ENCODE measurements around a stretch of chr18.

DNA sequence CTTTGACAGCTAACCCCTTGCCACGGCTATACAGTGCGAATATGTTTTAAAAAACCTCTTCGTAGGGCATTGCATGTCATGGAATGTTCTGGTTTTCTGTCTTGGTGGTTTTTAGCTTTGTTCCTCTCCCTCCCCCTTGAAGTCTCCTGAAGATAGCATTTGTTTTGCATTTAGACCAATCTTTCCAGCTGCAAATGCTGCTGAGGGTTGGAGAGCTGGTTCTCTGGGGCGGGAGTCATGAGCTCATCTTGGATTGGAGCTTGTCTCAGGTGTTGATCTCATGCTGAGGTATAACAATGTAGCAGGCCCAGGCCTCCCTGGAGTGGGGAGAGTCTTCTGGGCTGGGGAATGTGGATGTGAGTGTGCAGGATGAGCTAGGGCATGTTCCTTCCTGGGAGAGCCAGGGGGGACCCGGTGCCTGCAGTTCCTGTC is 2.5 kb downstream of the ZNF532 start:
- CAGE, long polyA plus RNA = no peak
- RRBS = 21% methylated on average over 1 of the region's 5 CpGs

DNA sequence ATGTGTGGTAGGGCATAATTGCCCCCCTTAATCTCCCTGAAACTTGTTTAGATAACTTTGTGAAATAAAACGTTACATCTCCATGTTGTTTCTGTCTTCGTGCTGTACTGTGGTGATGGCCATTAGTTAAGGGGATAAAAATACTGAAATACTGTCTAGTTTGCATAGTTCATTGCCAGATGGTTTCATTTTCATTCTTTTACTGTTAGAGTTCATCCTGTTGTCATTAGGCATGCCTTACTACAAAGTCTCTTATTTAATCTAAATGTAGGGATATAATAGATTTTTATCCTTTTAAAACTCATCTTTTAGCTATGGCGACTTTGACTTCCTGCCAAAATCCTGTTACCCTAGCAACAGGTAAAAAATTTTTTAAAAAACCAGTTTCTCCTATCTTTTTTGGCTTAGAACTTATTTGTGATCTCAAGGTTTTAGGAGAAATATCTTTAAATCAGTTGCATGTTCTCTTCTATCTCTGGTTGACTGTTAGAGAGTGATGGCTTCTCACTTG is 99.3 kb downstream of the ZNF532 start:
- CAGE, long polyA plus RNA = no peak
- RRBS = no CpG with 5 or more reads among the region's 3 CpGs

DNA sequence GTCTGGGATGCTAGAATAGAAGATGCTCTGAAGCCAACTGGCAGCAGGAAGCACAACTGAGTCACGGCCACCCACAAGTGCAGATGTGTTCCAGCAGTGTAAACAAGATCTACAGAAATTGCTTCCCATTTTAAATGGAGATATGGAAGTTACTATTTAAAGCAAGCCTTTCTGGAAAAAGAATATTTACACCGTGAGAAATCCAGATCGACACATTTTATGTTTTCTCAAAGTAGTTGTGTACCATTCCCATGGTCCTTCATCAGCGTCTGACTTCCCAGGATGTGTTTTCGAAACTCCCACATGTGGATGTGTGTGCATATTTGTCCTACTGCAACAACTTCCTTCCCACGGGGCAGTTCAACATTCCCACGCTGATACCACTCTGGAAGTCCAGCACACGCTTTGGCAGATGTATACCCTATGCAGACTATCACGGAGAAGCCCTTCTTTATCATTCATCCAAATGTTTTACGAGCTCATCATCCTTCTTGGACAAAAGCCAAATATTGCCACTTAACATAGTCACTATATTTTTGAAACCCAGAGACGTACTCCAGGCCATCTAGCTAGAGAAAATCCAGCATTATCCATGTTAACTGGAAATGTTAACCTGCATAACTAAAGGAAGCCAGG is 131.3 kb downstream of the ZNF532 start:
- CAGE, long polyA plus RNA = no peak
- RRBS = no CpG with 5 or more reads among the region's 11 CpGs

DNA sequence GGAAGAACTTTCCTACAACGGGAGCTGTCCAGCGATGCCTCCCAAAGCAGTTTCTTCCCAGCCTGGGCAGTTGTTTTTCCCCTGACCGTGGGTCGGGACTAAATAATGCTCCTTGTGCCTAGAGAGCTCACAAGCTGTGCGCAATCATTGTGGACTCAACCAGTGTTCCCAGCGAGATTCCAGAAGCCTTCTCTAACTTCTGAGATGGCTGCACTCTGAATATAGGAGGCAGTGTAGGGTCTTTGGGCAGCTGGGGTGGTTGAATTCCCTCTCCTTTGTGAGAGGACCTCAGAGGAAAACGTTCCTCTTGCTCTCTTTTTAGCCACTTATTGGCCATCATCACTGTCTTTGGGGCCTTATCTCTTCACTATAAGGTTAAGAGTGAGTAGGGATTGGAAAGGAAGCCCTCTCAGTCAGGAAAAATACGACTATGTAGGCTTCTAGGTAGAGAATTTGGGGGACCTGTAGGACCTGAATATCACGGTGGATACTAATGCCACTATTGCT is 828 bp downstream of the SEC11C start:
- CAGE, long polyA plus RNA = no peak
- RRBS = no CpG with 5 or more reads among the region's 9 CpGs

GRCh38 chr18:59141526-59142297 is 2.0 kb downstream of the SEC11C start:
- CAGE, long polyA plus RNA = no peak
- RRBS = no CpG with 5 or more reads among the region's 3 CpGs

GRCh38 chr18:59469400-59469889 is 110.4 kb upstream of the LMAN1 start:
- CAGE, long polyA plus RNA = no peak
- RRBS = no CpG with 5 or more reads among the region's 13 CpGs

GRCh38 chr18:59629710-59630085 is 67.5 kb downstream of the CCBE1 start:
- CAGE, long polyA plus RNA = no peak
- RRBS = no CpG with 5 or more reads among the region's 6 CpGs

DNA sequence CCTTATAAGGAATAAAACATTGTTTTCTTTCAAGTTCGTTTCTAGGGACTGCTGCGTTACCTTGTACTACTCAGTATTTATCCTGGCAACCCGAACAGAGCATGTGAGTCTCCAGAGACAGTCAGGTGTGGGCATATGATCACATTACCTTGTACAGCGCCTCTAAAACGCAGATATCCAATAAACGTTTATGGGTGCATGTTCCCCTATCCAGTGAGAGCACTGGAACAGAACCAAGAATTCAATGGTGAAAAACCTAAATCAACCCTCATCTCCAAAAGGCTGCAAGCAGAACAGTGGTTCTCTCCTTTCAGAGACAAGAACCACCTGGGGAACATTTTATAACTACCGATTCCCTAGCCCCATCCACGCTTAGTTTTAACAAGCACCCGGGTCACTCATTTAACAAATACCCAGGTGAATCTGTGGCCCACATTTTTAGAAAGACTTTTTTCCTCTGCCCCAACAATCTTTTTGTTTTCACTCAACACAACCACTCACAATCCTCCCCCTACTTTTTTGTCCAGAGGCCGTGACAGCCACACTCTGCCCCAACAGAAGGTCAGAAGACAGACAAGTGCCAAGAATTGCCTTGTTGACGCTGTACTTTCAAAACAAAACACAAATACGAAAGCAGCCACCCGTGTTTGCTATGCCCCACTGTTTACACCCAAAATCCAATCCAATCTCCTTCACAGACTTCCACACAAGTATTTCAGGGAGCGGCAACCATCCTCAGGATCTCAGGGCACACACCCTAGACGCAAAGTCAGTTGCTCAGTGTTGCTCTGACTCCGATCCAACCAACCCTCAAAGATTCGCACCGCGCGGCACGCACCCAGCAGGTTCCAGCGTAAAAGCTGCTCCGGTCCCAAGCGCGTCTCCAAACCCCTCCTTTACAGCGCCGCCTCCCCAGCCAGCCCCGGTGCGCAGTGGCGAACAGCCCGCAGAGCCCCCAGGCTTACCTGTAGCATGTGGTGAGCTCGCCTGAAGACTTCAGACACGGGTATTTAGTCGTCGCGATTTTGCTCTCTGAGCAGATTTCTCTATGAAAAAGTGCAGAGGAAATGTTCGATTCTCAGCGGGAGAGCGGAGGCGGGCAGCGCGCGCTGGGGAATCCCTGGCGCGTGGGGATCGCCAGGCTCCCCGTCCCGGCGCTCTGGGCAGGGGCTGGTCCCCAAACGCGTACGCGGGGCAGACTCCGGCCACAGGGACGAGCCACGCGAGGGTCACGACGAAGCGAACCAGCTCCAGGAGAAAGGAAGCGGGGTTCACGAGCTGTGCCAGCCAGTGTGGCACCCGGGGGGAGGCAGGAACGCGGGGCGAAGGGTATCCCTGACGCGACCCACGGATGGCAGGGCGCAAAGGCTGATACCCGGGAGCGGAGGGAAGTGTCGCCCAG is 1.1 kb downstream of the CCBE1 start:
- CAGE, long polyA plus RNA = no peak
- RRBS = 2% methylated on average over 28 of the region's 73 CpGs

DNA sequence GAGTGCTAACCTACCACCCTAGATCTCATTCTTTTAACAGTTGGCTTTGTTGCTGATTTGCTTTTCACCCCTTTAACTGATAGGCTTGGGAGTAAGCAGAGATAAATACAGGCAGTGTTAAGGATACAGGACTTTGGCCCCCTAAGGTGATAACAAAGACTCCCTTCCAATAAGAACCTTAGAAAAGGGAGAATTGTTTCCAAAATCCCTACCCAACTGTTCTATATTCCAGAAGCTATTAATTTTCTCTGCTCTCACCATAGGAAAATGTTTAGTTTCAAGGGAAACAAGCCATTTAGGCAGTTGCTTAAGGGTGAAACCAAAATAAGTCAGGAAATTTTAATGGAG is 238.9 kb downstream of the RNF152 start:
- CAGE, long polyA plus RNA = no peak

DNA sequence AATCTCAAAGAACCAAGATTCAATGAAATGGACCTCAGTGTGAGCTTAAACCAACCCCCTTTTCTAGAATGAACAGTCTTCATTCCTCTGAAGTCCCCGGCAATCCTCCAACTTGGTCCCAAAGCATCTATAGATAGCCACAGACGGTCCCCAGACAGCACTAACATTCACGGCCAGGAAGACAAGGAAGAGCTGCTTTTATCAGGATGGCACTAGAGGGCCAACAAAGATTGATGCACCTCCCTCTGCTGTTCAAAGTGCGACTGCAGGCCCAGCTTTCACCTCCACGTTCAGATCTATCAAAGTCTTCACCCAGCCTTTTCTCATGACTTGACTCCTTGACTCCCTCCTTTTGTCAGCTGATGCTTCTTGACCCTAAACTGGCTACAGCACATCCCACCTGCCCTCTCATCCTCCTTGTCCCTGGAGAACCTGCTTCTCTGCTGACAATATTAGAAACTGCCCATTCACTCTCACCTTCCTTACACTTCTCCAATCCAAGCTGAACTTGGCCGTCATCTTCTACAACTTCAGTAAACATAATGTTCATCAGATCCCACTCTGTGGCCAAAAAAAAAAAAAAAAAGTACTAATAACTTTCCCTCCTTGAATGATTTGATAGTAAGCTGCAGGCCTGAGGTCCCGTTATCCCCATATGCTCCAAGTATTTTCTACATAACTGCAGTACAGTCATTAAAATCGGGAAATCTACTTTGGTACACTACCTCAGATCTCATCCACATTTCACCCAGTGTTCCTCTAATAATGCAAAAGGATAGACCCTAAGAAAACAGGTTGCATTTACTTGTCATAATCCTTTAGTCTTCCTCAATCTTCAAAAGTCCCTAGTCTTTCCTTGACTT is 54.1 kb downstream of the RNF152 start:
- CAGE, long polyA plus RNA = no peak
- RRBS = no CpG with 5 or more reads among the region's 8 CpGs

DNA sequence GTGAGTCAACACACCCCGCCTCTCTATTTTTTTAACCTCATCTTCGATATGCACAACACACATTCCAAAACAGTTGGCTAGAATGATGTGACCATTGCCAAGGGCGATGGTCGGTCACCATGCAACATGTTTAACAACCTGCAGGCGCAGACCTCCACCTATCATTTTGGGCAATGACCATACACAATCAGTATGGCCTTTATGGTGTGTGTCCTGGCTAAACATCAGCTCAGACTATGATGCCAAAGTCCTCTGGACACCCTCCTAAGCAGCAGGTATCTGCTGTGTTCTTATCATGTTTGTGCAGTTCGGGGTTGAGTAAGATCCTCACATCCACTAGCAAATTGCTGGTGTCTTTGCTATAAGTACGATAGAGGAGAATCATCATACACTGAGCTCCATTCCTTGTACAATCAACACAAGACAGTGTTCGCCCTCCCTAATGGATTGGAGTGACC is 7.8 kb upstream of the RNF152 start:
- CAGE, long polyA plus RNA = no peak
- RRBS = no CpG with 5 or more reads among the region's 8 CpGs

DNA sequence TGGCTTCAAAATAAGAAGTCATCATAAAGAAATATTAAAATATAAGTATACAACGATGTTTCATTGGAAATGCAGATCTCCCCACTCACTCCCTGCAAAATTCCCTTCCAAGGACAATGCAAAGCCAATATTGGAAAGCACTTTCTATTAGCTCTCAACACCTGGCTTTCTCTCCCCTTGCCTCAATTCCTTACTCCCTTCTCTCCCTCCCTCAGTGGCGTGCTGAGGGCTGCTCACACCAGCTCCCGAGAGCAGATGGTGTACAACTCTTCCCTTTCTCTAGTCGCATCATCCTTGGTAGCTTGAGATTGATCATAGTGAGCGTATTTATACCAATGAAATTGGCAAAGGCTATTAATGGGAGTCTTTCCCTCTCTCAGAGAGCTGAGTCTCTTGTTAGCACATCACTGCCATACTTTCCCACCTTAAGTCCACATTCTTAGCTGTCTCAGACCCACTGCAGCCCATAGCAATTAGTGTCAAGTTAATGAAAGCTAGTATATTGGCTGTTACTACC is 57.9 kb downstream of the PIGN start:
- CAGE, long polyA plus RNA = no peak
- RRBS = no CpG with 5 or more reads among the region's 5 CpGs

DNA sequence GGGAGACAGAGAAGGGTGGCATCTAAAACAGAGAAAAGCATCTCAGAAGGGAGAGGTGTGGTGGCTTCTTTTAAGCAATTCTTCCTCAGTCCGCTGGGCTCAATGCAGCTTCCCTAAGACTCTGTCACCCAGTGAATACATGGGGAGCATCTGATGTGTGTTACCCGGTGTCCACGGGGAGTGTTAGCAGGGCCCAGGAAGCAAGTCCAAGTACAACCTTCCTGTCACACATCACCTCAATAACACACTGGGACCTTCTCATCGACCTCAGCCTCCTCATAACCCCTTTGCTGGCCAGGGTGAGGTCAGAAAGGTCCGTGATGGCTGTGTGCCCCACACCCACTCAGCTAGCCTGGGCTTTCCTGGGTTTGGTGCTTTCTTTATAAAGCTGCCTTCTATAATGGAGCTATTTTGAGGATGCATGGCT is 21.3 kb downstream of the TNFRSF11A start:
- CAGE, long polyA plus RNA = no peak
- RRBS = no CpG with 5 or more reads among the region's 5 CpGs

- CAGE, long polyA plus RNA = no peak
- RRBS = 78% methylated on average over 1 of the region's 9 CpGs
Observed at GRCh38 chr18:62436601-62437103, 86.2 kb upstream of the ZCCHC2 start.

GRCh38 chr18:62522082-62522898 is 535 bp upstream of the ZCCHC2 start:
- CAGE, long polyA plus RNA = no peak
- RRBS = 1% methylated on average over 43 of the region's 75 CpGs

DNA sequence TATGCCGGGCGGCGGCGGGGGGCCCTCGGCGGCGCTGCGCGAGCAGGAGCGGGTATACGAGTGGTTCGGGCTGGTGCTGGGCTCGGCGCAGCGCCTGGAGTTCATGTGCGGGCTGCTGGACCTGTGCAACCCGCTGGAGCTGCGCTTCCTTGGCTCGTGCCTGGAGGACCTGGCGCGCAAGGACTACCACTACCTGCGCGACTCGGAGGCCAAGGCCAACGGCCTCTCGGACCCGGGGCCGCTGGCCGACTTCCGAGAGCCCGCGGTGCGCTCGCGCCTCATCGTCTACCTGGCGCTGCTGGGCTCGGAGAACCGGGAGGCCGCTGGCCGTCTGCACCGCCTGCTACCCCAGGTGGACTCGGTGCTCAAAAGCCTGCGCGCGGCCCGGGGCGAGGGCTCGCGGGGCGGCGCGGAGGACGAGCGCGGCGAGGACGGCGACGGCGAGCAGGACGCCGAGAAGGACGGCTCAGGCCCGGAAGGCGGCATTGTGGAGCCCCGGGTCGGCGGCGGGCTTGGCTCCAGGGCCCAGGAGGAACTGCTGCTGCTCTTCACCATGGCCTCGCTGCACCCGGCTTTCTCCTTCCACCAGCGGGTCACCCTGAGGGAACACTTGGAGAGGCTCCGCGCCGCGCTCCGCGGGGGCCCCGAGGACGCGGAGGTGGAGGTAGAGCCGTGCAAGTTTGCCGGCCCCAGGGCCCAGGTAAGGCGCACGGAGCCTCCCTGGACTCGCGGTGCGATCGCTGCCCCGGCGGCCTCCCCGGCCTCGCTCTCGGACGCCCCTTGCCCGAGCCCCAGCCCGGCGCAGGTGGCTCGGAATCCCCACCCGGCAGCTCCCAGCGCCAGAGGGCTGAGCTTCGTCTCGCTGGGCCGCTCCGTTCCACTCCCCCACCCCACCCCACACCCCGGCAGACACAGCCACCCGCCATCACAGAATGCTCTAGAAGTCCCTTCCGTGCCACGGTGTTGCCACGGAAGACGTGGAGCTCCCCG is 1.1 kb downstream of the ZCCHC2 start:
- CAGE, long polyA plus RNA = no peak
- RRBS = 2% methylated on average over 65 of the region's 113 CpGs

GRCh38 chr18:62584489-62585205 is 61.8 kb downstream of the ZCCHC2 start:
- CAGE, long polyA plus RNA = no peak
- RRBS = no CpG with 5 or more reads among the region's 15 CpGs

DNA sequence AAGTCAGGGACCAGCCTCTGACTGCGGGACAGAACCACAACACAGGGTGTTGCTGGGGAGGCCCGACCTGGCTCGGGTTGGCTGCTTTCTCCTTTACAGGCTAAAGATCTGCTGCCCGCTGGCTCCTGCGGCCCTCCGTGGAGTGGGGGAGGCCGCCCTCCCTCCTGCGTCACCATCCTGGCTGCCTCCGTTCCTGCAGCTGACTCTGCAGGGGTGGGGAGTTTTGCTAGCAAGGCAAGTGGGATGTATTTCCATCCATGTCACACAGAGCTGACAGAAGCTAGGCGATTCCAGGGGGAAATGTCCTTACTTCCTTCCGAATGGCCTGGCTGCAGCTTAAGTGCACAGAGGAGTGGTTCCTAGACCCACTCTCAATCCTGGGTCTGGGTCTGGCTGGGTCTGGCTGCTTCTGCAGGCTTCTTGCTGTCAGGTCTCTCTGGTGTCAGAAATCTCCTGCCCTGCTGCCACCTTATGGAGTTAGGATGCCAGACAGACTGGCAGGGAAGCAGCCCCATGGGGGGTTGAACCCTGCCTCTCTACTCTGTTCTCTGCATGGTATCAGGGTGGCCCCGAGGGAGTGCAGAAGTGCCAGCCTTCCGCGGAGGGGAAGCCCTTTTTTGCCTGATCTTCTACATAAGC is 89.3 kb downstream of the ZCCHC2 start:
- CAGE, long polyA plus RNA = no peak
- RRBS = no CpG with 5 or more reads among the region's 14 CpGs

DNA sequence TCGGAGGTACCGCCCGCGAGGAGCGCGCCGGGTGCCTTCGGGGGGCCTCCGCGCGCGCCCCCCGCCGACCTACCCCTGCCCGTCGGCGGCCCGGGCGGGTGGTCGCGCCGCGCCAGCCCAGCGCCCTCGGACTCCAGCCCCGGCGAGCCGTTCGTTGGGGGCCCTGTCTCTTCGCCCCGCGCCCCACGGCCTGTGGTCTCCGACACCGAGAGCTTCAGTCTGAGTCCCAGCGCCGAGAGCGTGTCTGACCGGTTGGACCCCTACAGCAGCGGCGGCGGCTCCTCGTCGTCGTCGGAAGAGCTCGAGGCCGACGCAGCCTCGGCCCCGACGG is 1.1 kb downstream of the PHLPP1 start:
- CAGE, long polyA plus RNA = no peak
- RRBS = 2% methylated on average over 43 of the region's 52 CpGs

DNA sequence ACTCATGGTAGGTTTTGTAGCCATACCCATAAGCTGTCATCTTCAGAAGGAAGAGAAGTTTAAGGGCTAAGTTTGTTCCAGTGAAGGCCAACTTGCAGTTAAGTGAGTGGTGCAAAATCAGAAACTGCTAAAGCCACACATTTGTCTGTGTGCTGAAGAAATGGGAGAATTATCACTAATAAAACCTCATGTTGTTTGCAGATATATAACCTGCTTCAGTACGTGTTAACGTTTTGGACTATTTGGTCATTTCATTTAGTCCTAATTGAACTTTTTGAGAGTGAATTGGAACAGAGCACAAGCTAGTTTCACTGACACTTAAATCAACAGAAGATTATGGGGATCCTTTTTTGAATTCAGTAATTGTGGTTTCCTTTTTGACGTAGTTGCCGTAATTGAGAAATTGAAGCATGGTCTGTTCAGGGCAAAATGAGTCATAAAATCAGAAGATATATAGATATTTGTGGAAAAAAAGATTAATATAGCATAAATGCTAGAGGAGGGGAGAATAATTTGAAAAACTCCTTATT is 69.2 kb downstream of the PHLPP1 start:
- CAGE, long polyA plus RNA = no peak
- RRBS = no CpG with 5 or more reads among the region's 4 CpGs